Neural progenitor cell (in vitro differentiated cells): ENCODE results near the gene GABRA5.

DNA sequence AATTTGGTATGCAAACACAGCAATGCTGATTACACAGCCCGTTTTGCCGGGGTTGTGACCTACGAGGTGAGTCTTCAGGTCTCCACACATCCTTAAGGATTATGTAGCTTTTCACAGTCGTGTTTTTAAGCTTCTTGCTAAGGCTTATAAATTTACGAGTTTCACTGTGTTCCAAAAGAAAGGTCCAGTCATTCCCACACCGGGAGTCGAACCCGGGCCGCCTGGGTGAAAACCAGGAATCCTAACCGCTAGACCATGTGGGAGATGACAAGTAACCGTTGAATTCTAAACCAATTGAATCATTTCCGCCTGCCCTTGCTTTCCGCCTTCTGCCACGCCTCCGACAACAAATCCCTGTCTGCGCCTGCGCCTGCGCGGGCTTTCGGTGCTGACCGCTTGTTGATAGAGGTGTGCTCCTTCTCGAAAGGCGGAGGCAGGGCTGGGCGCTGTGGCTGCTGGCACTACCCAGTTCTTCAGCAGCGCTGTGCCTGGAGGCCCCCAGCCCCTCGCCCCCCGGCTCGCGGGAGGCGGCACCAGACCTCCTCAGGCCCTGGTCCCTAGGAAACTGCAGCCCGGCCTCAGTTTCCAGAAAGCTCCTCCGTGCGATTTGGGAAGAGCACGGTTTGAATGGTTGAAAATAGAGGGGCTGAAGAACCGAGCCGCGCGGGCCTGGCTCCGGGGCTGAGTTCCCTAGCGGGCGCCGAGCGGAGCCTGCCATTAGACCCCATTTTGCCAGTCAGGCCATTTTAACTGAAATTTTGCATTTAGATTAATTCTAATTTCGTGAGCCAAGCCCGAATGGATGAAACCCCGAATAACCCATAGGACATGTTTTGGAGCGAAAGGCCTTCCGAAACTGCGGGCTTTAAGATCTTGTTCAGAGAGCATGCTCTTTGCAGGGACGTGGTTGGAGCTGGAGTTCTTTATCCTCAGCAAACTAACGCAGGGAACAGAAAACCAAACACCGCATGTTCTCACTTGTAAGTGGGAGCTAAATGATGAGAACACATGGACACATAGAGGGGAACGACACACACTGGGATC is 219.2 kb upstream of the ATP10A start:
- RAMPAGE, long total RNA, result no peak

DNA sequence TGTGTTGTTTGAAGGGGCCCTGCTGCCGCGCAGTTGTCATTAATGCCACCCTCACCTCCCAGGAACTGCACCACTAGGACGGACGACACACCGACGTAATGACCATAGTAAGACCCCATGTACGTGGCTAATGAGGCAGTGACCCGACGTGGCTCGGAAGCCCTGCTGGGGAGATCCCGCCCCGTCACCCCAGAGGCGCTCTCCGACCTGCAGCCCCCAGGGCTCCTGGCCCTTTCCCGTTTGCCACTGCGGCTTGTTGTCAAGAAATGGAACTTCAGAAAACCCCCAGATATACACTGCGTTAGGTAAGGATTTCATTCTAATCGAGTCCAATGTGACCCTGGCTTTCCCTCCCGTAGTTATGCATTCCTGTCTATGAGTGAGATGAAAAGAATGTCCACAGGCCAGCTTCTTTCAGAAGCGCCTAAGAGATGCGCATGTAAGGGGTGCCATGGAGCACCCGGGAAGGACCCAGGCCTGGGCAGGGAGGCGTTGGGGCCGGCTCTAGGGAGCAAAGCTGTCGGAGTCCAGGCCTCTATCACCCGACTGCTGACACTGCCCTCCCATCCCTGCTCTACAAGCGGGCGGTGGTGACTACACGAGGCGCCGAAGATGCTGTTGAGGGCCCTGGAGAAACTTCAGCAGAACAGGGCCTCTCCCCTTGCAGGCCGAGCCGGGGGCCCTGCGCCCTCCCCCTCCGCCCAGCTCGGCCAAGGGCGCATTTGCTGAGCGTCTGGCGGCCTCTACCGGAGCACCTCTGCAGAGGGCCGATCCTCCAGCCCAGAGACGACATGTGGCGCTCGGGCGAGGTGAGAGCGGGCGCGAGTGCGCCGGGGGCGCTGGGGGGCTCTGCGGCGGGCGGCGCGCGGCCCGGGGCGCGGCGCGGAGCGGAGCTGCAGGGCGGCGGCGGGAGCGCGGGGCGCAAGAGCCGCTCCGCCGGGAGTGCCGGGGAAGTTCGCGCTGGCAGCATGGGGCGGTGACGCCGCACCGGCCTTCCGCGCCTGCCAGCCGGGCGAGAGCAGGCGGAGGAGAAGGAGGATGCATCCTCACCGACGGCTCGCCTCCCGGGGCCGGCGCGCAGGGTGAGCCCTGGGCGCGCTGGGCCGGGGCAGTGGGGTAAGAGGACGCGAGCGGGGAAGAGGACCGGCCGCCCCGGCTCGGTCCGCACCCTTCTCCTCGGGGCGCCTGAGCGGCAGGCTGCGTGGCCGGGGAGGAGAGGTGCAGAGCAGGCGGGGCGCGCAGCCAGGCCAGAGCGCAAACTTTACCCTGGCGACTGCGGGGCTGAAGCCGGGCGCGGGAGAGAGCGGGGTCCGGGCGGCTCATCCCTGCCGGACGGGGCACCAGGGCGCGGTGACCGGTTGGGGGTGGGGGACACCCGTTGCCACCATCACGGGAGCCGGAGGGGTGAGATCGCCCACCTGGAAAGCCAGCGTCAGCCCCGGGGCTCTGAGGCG is at the start of gene GABRA5:
TSS of gene GABRA5 (plus strand) at position 760 of the 1,454 bp plus-strand sequence.
- RAMPAGE, long total RNA, result no peak

DNA sequence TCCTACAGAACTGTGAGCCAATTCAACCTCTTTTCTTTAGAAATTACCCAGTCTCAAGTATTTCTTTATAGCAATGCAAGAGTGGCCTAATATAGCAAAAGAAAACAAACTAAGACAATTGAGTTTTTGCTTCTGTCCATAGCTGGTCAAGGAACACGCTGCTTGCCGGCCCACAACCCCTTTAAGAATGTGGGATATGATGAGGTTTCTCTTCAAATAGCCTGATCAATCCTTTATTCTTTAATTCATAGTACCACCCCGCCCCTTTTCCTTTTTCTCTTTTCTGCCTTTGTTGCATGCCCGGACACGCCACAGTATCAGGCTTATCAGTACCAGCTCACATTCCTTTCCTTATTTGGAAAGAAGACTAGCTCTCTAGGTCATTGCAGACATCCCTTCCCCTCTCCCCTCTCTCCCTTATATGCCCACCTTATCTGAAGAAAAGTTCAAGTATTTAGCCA is 404.6 kb downstream of the OCA2 start:
- RAMPAGE, long total RNA, result no peak

- RAMPAGE, long total RNA, result no peak
These were observed 2.2 kb downstream of the OCA2 start for GRCh38 chr15:28096891-28097368.

GRCh38 chr15:28168285-28168909 is 69.3 kb upstream of the OCA2 start:
- RAMPAGE, long total RNA, result no peak

- RAMPAGE, long total RNA, result no peak
These were observed 720 bp upstream of the NSMCE3 start for GRCh38 chr15:29270026-29271057.

- RAMPAGE, long total RNA, result no peak
These were observed 103.7 kb downstream of the TJP1 start for GRCh38 chr15:29718459-29719158.

DNA sequence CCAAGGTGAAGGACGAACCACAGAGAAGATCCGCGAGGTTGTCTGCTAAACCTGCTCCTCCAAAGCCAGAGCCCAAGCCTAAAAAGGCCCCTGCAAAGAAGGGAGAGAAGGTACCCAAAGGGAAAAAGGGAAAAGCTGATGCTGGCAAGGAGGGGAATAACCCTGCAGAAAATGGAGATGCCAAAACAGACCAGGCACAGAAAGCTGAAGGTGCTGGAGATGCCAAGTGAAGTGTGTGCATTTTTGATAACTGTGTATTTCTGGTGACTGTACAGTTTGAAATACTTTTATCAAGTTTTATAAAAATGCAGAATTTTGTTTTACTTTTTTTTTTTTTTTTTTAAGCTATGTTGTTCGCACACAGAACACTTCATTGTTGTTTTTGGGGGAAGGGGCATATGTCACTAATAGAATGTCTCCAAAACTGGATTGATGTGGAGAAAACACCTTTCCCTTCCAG is 91.5 kb downstream of the TJP1 start:
- RAMPAGE, long total RNA, result no peak

- RAMPAGE, long total RNA, result no peak
These were observed 54.3 kb downstream of the TJP1 start for GRCh38 chr15:29767987-29768269.

DNA sequence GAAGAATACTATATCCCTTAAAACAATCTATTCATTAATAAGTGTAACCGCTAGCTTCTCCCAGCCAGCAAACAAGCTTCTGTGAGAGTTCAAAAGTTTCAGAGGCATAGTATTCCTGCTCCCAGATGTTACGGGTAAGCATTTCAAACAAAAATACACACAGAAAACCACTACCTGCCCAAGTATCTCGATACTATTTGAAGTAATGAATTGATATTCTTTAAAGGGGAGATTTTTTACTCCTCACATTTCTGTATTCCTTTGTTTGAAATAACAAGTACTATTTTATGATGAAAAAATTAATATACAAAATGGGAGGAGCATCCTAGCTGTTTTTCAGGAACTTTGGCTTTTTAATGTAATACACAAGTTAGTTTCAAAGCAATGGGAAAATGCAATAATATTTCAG is 1.4 kb downstream of the TJP1 start:
- RAMPAGE, long total RNA, result no peak

- RAMPAGE, long total RNA, result no peak
These were observed 60.8 kb upstream of the TJP1 start for GRCh38 chr15:29883075-29883521.

GRCh38 chr15:30045637-30046277 is 37.0 kb upstream of the GOLGA8J start:
- RAMPAGE, long total RNA, result no peak

GRCh38 chr15:30347163-30347529 is 46.2 kb downstream of the CHRFAM7A start:
- RAMPAGE, long total RNA, result no peak

DNA sequence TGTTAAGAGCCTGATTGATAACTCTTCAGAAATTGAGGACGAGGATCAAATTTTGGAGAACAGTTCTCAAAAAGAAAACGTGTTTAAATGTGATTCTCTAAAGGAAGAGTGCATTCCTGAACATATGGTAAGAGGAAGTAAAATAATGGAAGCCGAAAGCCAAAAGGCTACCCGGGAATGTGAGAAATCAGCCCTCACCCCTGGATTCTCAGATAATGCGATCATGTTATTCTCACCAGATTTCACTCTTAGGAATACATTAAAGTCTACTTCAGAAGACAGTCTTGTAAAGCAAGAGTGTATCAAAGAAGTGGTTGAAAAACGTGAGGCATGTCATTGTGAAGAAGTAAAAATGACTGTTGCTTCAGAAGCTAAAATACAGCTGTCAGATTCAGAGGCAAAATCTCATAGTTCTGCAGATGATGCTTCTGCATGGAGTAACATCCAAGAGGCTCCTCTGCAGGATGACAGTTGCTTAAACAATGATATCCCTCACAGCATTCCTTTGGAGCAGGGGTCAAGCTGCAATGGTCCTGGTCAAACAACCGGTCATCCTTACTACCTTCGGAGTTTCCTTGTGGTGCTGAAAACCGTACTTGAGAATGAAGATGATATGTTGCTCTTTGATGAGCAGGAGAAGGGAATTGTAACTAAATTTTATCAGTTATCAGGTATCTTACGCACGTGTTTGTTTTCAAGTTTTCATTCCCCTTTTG is 1.7 kb downstream of the FAN1 start:
- RAMPAGE, long total RNA, result no peak

- RAMPAGE, long total RNA, result no peak
These were observed 40.3 kb upstream of the MTMR10 start for GRCh38 chr15:31031715-31032195.

- RAMPAGE, long total RNA, result no peak
These were observed 111.0 kb upstream of the KLF13 start for GRCh38 chr15:31215361-31216216.

DNA sequence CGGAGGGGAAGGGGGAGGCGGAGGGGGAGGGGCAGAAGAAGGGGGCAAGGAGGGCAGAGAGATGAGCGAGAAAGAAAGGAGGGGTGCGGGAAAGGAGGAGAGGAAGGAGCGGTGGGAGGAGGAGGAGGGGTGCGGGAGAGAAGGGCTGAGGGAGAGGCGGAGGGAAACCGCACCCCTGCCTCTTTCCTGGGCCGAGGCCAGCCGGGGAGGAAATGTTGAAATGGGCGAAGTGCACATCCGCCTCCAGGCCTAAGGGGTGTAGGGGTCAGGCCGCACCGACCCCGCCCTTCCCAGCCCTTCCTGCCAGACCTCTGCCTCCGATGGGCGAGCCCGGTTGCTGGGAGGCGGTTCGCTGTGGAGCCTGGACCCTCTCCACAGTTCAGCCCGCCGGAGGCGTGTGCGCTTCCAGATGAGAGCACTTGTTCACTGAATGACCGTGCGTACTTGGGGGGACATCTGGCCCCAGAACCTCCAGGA is 110.4 kb upstream of the KLF13 start:
- RAMPAGE, long total RNA, result no peak

DNA sequence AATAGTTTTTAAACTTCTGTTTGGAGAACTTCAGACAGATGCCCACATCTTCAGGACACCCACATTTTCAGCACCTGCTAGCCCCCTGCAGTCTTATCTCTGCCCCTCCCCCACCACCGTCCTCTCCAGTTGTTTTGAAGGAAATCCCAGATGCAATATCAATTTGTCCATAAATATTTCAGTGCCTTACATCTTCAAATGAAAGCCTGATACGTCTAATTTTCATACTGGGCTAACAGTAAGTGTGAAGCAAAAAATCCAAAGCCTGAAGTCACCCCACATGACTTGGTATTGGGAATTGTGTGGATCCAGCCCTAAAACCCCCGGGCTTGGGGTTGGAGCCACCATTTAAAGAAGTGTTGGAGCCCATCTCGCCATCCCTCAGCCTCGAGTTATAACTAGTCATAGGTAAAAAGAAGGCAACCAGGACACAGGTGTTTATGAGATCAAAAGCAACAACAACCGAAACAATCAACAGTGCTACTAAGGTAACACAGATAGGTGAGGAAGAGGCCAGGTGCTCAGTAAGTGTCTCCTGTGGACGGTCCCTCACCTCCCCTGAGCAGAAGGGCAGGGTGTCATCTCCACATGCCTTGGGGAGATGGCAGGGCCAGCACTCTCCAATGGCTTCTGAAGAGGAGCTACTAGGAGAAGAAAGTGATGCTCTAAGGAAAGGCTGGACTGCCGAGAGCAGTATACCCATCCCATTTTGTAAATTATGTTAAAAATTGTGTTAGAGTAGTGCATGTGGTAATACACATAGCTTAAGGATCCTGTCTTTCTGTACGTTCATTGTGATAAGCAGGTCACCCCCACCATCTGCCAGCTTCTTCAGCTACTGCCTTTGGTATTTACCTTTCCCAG is 28.3 kb downstream of the KLF13 start:
- RAMPAGE, long total RNA, result no peak

- RAMPAGE, long total RNA, result no peak
These were observed 45.3 kb downstream of the KLF13 start for GRCh38 chr15:31371884-31372416.

DNA sequence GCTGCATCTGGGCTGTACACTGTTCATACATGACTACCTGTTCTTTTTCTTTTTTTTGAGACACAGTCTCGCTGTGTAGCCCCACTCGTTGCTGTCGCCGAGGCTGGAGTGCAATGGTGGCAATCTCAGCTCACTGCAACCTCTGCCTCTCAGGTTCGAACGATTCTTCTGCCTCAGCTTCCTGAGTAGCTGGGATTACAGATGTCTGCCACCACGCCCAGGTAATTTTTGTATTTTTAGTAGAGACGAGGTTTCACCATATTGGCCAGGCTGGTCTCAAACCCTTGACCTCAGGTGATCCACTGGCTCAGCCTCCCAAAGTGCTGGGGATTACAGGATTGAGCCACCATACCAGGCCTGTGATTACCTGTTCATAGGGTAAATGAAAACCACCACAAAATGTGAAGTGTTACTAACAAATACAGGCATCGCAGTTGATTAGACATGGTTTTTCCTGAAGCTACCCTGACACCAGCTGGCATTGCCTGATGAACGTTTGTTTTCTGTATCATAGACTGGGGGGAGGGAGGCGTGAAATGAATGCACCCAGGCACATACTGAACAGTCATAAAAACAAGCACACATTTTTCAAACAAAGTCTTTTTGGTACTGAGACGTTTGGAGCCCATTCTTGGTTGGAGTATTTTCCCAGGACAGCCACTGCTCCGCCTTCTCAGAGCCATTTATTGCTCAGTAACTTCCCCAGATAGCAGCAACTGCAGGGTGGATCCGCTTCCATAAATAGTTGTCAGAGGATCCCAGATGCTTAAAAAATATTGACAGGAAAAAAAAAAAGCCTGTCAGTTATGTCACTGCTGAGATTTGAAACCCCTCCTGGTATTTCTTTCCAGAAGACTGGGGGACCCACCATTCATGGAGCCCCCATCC is 52.3 kb downstream of the KLF13 start:
- RAMPAGE, long total RNA, result no peak